Ureter (tissue), 1 donor: ENCODE measurements around a stretch of chr12.

GRCh38 chr12:1788000-1788406 lies 32.4 kb upstream of the LRTM2 start:
- PRO-cap: no peak

- PRO-cap: no peak
These were observed 19.7 kb upstream of the LRTM2 start for GRCh38 chr12:1800660-1801019.

GRCh38 chr12:1939325-1939625 lies 20.8 kb upstream of the CACNA2D4 start:
- PRO-cap: no peak

DNA sequence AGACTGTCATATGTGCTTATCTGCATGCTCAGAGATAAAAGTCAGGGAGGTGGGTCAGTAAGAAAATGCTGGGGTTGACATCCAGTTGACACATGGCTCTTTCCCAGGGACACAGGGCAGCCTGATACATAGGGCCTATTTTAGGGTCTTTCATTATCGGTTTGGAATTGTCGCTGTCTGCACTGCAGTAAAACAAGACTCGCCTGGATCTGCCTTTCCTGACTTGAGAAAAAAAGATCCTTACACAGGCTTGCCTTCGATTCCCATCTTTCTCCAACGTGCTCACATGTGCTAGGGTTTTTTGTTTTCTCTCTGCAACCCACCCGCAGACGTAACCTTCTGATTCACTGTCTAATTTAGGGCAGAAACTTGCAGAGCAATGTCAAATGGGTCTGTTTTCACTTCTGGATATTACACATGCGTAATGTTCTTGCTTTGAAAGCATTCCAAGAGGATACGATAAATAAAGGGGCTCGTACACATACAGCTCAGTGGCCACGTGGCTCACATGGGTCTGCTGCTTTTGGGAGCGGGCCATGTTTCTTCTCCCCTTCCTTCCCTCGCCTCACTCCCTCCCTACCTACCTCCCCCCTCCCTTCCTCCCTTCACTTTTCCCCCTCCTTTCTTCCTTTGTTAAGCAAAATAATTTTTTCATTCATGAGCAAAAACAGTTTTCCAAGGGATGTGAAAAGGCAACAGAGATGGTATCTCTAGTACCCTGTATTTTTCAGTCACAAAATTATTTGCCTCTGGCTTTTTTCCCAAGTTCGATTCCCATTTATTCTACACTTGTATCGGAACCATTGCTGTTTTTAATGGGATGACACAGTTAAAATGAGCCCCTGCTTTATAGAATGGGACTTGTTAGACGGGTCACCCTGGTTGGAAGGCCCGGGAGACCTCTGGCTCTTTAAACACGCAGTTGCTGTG lies 23.4 kb downstream of the CACNA1C start:
- PRO-cap: no peak

DNA sequence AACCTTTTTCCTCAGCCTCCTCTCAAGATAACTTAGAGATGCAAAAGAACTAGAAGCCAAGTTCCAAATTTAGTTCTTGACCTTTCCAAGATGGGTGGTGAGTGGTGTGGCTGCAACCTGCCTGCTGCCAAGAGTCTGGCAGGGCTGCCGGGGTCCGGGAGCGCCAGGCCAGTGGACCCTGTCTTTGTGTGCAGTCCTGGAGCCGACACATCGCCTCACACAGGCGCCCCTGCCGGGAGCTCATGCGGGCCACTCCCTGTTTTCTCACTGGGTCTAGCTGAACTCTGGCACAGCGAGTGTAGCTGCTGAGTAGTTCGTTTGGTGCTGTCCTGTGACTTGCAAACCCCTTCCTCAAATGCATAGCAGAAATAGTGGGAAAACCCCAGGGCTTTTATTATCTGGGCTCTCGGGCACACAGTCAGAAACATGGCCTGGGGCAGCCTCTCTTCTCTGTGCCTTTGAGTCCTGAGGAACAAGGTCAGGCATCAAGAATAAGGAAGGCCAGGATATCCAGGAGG lies 85.0 kb downstream of the CACNA1C start:
- PRO-cap: no peak

- PRO-cap: no peak
These were observed 186.5 kb downstream of the CACNA1C start for GRCh38 chr12:2239053-2240007.

DNA sequence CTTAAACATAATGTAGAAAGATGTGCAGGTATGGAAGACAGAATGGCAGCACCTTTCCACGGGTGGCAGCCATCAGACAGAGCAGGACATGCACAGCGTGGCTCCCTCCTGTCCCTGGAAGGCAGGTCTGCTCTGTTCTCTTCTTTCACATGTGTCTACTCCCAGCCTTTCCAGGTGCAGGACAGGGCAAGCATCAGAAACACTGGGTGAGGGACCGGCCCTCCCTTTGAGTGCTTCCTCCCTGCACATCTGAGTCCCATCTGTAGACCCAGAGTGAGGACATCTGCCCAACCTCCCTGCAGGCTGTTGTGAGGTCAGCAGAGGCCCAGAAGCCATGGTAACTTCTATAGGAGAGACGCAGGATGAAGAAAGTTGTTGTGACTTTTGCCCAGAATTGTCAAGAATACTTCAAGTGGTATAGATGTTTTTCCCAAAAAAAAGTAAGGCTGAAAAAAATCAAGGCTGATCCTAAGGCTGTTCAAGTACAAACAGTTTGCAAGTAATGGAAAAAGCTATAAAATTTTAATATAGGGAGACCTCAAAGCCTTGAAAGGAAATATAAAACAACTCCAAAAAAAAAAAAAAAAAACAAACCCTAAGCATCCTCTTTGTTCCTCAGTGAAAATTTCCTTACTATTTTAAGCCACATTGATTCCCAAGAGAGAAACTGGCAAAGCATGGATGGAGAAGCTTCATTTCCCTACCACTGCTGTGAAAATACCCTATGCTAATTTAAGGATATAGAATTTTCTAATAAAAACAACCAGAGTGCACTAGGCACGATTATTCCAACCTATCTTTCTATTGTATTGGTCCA lies 282.9 kb downstream of the CACNA1C start:
- PRO-cap: no peak

DNA sequence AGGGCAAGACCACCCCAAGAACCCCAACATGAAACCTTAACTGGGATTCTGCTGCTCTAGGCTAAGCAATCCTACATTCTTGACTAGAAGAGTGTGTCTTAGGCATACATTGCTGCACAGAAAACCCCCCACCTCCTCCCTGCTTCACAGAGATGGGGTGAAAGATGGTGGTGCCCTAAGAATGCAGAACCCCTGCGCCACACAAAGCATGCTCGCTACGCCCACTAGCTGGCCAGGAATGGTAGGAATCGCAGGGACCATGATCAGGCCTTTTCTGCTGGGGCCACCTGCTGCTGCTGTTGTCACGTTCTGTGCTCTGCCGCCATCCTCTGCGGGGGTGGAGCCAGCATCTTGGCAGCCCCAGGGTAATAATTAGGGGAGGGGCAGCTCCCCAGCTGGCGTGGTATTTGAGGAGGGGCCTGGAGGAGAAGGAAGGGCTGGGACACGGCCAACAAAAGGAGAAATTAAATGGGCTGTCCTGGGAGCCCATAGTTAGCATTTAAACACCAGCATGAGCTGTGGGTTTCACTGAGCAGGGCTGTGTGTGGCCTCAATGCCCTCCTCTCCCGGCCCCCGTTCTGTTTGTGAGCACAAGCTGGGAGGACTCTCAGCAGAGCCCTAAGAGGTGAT lies 324.0 kb downstream of the CACNA1C start:
- PRO-cap: no peak

DNA sequence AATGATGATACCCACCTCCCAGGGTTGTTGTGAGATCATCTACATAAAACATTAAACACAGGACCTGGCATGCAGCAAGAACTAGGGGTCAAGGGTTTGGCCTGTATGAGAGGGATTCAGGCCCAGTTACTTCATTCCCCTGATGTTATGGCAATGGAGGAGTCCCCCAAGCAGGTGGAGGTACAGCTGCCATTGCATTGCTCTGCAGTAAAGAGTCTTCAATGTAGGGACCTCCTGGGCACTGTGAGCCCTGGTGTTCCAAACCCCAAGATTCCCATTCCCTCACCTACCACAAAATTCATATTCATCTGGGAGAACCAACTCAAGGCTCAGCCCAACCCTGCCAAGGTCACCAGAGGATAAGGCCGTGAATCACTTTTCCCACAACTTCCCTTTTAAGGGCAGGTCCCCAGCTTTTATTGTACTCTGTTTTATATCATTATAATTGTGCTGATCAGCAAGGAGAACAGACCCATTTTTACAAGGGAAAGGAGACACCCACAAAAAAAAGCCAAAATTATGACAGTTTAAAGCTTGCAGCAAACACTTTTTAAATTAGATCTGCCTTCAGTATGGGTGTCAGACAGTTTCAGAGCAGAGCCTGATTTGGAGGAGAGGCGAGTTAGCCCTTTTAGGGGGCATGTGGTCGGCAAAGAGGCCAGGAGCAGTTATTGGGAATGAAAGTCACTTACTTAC lies 363.0 kb upstream of the FKBP4 start:
- PRO-cap: no peak

GRCh38 chr12:2490767-2491340 lies 303.9 kb upstream of the FKBP4 start:
- PRO-cap: no peak

DNA sequence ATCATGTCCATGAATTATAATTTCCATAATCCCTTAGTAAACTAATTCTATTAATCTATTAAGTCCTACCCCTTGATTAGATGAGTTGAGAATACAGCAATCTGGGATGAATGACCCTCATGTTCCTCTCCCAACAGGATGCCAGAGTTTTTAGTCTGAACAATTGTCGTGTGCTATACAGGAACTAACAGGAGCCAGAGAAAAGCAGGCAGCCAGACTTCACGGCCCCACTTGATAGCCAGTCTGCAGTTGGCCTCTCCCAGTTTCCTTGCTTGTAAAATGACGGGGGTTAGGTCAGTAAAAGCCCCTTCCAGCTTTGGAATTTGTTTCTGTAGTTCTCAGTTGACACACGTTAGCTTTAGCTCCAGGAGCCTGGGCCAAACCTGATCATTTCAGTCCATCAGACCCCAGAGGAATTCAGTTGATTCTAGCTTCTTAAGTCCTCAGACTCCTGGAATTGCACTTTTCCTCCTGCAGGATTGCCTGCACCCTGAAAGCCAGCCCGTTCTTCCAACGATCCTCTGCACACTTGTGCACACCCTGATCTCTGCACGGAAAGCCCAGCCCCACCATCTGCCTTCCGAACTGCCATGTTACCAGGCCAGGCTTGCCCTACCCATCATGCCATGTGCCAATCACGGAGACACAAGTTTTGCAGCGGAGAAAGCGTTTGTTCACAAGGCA lies 266.7 kb upstream of the FKBP4 start:
- PRO-cap: no peak

GRCh38 chr12:2553610-2554167 lies 241.1 kb upstream of the FKBP4 start:
- PRO-cap: no peak

DNA sequence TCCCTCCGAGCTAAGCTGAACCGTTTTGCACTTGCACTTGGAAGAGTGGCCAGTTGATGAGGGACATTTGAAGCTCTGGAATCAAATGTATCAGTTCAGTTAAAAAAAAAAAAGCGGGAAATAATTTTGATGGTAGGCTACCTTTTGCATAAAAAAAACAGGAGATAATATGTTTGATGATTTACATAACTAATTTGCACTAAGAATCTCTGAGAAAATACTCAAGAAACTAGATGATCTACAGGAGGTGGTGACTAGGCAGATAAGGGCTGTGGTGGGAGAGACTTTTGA lies 118.2 kb upstream of the FKBP4 start:
- PRO-cap: no peak

- PRO-cap: no peak
These were observed 3.8 kb downstream of the FKBP4 start for GRCh38 chr12:2798263-2799318.

DNA sequence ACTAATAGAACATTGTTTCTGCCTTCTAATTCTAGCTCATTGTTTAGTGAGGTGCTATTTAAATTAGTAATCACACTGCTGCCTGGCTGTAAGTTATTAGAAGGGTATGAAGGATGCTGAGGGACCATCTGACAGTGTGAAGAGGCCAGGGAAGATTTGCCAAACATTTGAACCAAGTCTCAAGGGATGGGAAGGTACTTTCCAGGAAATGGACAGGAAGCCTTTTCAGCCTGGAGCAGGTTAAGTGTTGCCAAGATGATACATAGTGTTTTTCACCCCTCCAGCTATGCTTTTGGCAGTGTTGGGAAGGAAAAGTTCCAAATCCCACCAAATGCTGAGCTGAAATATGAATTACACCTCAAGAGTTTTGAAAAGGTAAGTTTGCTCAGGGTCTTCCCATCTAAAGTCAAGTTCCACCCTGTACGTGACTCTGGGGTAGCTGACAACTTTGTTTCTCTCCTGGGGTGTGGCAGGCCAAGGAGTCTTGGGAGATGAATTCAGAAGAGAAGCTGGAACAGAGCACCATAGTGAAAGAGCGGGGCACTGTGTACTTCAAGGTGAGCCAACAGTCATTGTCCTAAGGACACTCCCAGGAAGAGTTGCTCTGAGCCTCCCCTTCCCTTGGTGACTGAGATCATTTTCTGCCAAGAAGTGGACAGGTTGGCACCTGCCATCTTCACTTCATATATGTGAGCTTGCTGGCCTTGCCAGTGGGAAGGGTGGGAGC lies 5.0 kb downstream of the FKBP4 start:
- PRO-cap: no peak

DNA sequence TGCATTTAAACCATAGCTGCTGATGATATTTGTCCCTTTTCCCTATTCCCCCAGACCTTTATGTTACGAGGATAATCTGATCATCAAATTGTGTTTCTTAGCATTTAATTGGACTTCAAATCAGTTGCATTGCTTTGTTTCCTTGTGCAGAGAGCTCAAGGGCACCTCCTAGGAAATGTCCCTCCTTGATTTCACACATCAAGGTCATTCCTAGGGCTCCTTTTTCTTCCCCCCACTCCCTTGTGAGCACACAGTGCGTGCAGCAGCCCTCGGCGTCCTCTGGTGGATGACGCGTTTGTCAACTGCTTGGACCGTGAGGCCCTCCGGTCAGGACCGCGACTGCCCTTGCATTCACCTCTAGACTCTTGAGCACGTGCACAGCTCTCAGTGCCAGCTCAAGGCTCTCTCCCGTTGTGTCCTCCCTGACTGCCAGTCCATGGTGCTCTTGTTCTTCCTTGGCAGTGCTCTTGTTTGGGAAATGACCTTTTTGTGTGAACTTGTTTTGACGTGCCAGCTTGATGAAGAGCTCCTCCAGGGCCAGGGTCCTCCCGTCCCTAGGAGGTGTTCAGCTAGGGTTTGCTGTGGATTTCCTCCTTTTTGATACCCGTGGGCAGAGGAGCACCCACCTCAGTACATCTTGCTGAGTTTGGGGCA lies 67.8 kb downstream of the TSPAN9 start:
- PRO-cap: no peak

DNA sequence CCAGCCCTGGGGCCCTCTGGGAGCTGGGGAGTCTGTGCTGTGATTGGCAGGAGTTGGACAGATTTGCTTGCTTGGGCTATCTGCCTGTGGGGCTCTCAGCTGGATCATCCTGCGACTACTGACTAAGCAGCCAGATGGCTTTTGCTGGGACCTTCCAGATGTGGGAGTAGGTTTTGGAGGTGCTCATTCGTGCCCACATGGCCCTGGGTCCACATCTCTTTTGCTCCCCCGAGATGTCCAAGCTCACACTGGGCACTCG lies 138.9 kb downstream of the TSPAN9 start:
- PRO-cap: no peak

DNA sequence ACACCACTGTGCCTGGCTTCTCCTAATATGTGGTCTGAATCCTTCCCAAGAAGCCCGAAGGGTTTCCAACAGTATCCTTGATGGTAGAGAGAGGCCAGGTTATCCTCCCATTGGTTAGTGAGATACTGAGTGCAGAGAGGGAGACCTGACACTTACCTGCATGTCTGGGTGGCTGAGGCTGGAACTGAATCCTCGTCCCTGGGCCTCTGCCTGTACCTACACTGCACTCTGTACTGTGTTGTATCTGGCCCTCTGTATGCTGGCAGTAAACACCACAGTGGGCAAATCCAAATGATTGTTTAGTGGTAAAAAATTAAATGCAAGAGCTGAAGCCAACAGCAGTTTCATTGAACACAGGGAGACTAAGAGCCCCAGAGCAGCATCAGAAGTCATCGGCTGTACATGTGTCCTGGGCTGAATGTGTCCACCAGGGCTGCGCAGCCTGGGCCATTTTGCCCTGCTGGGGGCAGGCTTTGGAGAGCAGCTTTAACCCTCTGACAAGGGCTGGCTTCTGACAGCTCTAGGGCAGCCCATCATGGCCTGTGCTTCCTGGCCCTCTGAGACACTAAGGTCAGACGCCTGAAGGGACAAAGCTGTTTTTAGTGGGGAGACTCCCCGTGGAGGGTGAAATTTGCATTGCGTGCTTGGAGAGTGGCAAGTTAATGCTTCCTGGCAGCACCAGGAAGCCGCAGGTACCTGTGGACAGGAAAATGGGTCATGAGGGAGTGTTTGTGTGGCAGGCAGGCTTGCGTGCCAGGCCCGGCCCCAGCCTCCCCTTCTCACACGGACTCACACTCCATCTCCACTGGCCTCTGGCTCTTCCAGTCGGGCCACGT lies 149.9 kb downstream of the TSPAN9 start:
- PRO-cap: no peak

GRCh38 chr12:3242143-3242894 lies 165.1 kb downstream of the TSPAN9 start:
- PRO-cap: no peak

DNA sequence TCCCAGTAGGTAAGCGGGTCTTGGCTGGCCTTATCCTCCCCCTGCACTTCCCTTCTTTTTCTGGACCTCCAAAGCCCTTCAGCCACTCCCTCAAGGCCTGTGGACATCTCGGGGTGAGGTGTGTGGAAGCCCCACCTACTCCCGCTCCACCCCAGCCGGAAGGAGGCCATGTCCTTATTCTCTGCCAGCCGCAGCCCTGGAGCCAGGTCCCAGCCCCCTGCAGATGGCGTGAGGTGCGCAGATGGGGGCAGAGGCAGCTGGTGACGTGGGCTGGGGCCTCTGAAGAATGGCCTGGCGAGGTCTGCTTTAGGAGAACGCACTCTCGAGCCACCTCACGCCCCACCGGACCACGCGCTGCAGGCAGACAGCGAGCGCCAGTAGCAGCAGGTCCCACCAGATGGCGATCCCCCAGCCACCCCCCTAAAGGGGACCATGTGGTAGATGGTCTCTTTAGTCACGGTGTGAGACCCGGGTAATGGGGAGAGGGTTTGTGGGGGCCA lies 167.1 kb downstream of the TSPAN9 start:
- PRO-cap: no peak